ENCODE results near the gene SOCS1.

DNA sequence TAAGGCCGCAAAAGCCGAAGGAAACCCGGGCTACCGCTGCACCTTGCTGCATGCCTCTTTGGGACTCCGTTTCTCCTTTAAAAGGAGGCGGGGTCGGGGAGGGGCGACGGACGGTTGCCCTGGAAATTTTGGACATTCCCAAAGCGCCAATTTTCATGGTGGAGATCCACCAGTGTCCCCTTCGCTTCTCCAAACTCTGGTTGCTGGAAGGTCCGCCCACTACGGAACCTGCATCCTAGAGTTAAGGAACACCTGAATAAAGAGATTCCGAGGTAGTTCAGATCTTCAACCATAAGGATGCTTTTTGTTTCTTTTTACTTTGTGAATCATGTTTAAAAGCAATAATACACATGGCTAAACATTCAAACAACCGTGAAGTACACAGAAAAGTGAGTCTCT is 458 bp upstream of the DEXI start:
- RRBS = no CpG with 5 or more reads among the region's 16 CpGs

DNA sequence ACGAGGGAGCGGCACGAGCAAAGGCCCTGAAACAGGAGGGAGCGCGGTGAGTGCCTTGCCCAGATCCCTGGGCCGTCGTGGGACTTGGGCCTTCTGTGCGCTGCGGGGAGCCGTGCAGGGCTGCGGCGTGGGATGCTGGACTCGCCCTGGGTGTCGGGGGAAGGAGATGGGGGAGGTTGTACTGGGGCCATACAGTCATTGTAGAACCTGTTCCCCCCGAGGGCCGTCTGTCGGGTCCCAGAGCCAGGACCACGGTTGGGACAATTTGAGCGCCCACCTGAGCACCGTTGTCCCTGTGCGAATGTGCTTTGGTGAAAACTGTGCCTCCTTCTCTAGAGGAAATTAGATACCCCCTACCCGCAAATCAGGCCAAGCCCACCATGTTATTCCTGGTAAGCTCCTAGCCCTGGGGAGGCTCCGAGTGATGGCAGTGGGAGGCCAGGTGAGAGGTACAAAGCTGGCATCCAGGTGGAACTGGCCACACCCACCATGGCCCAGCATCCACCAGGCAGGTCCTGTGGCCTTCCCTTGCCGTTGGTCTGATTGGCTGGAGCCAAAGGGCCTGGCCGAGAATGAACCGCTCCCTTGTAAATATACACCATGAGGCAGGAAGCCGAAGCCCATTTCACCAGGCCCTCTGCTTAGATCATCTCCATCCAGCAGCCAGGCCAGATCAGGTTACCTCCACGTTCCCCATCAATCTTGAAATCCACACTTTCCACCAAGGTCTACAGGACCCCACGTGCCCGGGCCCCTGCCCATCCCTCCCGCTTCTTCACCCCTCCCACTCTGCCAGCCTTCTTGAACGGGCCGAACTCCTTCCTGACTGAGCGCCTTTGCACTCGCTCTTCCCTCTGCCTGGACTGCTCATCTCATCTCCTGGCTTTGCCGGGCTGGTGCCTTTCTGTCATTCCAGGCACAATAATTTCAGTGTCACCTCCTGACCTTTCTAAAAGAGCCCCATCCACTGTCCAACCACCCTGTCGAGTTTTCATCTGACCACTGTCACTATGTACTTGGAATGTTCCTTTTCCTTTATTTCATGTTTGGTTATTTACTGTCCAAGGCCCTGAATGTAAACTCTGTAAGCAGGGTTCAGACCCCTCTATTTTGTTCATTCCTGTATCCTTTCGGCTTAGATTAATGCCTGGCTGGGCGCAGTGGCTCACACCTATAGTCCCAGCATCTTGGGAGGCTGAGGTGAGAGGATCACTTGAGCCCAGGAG is 5.9 kb downstream of the SOCS1 start:
- RRBS = no CpG with 5 or more reads among the region's 39 CpGs

DNA sequence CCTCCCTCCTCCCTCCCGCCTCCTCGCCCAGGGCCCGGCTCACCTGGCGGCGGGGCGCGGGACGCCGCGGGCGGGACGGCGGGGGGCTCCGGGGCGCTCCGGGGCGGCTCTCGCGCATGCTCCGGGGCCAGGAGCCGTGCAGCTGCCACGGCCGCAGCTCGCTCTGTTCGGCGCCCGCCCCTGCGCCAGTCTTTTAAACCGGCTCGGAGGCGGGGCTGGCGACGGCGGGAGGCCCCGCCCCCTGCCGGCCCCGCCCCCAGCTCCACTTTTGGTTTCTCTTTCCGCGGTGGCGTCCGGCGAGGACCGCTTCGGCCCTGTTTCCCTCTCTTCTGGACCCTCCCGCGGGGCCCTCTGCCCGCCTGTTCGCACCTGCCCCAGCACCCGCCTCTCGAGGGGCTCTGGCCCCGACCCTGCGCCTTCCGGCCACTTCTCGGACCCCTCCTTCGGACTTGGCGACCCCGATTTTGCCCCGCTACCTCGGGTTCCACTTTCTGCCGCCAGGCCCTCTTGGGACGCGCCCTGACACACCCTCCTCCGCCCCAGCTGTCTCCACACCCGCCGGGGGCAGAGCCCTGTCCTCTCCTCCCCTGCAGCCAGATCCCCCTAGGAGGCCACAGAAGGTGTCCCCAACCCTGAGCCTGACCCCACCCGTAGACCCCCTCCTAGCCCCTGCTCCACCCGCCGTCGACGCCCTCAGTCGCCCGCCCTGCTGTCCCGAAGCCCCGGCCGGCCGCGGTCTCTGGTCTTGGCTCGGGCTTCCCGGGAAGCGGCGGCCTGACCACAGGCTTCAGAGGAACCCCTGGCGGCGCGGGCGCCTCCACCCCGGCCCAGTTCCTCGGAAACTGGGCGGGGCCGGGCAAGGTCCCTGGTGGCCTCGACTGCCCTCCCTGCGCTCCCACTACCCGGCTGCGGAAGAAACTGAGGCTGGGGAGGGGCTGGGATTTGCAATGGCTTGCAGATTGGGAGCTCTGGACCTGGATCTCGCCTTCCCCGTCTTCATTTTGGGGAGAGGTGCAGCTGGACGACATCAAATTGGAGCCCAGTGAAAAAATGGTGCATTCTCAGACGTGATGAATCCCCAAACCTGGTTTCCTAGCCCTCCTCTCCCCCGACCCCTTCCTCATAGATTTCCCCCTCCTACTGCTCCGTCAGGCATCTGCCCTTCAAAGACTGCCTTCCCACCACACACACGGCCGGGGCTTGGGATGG is at the start of gene SOCS1:
Gene SOCS1, minus strand, starts transcription at position 169 of the 1,209 bp plus-strand sequence.
- RRBS = 3% methylated on average over 45 of the region's 101 CpGs

DNA sequence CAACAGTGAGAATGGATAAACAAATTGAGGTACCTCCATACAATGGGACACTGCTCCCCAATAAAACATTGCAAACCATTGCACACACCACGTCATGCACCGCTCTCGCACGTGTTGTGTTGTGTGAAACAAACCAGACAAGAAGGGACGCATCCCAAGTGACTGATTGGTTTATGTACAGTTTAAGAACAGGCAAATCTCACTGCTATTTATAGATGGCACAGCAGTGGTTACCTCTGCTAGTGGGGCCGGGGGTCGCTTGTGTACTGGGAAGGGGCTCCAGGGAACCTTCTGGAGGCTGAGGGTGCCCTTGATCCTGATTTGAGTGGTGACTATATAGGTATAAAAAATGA is 16.0 kb upstream of the PRM1 start:
- RRBS = no CpG with 5 or more reads among the region's 7 CpGs

DNA sequence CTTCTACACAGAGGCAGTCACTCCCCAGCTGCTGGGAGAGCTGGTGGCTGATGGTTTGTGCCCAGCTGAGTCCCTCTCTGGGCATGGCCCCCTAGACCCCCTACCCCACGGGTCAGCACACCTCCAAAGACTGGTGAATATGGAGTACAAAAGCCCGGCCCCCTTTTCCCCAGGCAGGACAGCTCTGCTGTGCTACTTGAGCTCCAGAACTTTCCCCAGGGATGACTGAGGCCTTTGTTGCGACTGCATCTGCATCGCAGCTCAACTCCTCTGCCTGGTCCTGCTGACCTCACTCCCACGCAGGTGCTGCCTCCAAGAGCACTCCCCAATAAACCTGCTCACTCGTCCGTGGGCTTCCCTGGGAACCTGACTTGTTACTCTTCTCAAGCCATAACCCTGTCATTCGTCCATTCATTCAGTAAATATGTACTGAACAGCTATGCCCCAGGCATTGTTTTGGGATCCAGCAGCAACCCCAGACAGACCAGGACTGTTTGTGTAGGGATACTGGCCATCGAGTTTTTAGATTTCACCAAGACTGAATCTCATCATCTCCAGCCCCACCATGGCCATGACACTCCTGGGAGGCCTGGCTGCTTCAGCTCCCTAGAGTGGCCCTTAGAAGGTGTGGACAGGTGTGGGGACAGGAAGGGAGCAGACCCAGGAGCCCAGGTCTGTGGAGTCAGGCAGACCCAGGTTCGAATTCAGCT is 11.5 kb upstream of the RMI2 start:
- RRBS = no CpG with 5 or more reads among the region's 10 CpGs

DNA sequence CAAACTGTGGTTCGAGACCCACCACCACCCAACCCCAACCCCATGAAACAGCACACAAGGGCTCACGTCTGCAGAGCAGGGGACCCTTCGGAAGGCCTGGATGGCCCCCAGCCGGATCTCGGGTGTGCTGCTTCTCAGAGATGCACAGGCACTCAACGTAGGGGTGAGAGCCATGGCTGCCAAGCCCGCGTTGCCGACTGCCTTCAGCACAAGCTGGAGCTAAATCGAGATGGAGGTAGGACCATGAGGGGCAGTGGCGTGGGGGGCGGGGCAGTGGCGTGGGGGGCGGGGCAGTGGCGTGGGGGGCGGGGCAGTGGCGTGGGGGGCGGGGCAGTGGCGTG is 33.5 kb downstream of the ENSG00000188897 start:
- RRBS = no CpG with 5 or more reads among the region's 19 CpGs

DNA sequence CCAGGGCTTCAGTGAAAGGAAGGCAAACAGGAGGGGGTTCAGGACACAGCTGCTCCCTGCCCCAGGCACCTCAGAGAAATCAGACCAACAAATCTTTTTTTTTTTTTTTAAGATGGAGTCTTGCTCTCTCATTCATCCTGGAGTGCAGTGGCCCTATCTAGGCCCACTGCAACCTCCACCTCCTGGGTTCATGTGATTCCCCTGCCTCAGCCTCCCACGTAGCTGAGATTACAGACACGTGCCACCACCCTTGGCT is 31.8 kb downstream of the ENSG00000188897 start:
- RRBS = no CpG with 5 or more reads among the region's 2 CpGs

DNA sequence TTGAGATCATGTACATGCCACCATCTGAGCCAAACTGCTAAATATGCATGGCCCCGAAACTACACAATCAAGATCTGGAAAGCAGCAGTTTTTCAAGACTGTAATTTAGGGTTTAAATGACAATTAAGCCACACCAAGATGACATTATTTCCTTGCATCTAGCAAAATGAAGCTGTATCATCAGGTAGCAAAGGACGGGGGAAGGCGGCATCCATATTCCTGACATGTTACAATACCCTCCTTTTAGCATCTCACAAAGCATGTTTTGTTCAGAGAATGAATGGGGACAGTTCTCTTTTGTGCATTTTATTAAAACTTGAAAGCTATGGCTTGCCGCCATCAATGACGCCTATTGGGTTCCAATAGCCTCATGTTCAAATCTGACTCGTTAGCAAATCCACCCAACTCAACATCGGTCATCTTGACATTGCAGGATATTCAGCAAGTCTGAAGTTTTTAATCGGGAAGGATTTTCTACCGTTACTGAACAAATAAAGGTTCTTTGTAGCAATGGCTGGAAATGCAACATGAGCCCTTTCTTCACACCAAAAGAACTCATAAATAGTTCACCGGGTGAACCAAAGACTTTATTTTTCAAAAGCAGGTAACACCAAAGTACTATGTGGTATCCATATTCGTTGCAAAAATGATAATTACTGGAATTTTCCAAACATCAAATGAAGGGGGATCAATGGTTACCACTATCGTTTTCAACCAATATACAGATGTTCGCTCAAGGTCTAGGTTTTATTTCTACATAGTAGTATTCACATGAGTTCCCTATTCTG is 20.6 kb upstream of the ENSG00000188897 start:
- RRBS = no CpG with 5 or more reads among the region's 13 CpGs

DNA sequence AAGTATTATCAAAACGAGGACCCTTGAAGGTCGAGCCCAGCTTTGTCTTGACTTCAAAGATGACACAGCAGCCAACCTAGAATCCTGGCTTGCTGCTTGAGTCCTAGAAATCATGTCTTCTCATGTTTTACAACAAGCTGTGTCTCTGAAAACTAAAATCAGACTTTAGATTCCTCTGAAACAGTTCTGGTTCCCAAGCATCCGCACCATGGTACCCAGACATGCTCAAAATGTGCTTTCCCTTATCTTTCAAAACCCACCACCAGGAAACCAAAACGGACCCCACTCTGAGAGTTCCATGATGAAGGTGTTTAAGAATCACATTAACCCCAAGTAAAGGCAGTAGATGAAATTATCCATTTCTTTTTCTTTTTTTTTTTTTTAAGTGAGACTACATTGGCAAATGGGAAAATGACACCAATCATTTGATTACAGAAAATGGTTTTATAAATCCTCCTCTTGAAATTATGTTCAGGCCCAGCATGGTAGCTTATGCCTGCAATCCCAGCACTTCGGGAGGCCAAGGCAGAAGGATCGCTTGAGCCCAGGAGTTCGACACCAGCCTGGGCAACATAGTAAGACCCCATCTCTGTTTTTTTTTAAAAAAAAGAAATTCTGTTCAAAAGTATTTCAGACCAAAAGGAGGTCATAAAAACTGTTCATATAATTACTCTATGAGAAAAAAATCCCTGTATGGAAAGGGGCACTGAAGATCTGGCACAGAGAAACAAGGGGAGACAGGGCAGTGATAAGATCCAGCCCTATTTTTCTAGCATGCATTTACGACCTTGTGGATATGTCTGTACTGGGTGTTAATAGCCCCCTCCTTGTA is 21.4 kb upstream of the ENSG00000188897 start:
- RRBS = no CpG with 5 or more reads among the region's 8 CpGs

DNA sequence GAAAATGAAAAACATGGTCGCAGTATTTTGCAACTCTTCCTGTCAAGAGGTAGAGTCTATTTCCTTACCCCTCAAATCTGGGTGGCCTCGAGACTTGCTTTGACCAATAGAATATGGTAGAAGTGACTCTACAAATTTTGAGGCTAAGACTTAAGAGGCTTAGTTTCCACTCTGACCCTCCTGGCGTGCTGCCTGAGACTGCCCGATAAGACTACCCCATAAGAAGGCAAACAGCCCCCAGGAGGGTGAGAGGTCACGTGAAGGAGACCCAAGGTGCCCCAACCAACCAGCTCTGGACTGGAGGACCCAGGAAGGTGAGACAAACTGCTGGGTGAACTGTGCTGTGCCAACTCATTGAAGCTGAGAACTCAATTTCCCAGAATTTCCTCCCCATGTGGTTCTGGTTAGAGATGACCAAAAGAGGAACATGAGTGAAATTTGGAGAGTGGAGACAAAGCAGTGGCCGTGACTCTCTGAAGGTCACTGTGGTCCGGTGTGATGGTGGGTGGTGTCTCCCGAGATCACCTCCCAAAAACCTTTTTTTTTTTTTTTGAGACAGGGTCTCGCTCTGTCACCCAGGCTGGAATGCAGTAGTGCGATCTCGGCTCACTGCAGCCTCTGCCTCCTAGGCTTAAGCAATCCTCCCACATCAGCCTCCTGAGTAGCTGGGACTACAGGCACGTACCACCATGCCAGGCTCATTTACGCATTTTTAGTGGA is 38.2 kb upstream of the LITAF start:
- RRBS = no CpG with 5 or more reads among the region's 13 CpGs

DNA sequence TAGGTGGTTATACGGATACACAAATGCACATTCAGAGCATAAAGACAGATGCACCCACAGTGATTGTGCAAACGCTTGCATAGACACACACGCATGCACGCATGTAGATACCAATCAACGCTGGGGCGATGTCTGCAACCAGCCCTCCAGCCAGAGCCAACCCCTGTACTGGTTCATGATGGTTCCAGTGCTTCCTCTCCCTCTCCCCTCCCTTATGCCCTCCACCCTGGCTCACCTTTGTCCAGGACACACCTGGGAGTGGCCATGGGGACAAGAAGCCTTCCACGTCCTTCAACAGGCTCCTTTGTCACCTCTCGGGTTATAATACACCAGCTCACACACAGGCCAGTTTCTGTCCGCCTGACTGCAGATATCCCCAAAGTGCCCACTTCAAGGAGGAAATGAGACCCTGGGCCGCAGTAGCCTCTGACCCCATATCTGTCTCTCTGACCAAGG is 33.0 kb upstream of the SNN start:
- RRBS = no CpG with 5 or more reads among the region's 10 CpGs

GRCh38 chr16:11706180-11707124 is 36.2 kb downstream of the TXNDC11 start:
- RRBS = no CpG with 5 or more reads among the region's 8 CpGs

DNA sequence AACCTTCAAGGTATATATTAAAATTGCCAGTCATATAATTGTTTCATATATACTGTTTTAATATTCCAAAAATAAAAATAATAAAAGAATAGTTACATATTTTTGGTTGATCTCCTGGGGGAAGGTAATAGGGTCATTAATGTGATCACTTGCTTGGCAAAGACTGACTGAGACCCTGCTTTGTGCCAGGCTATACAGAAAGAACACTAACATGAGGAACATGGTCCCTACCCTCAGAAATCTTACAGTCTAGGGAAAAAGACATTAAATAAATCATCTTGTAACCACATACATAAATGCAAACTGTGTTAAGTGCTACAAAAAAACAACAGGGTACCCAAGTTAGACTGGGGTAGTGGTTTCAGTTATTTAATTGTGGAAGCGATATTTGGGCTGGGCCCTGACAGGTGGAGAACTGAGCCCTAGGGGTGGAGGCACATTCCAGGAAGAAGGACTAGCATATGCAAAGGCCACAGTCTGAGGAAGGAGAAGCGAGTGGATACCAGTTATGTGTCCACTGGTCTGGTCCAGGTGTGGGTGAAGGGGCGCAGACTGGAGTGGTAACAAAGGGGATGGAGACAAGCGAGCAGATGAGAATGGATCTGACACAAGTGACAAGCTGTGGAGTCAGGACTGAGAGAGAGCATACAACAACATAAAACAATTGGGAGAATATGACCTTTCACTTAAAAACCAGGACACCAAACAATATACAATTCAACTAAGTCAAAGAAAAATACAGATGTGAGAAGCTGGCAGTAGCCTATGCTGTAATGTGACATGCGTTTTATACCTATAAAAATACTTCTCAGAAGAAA is 22.9 kb downstream of the TXNDC11 start:
- RRBS = no CpG with 5 or more reads among the region's 5 CpGs

DNA sequence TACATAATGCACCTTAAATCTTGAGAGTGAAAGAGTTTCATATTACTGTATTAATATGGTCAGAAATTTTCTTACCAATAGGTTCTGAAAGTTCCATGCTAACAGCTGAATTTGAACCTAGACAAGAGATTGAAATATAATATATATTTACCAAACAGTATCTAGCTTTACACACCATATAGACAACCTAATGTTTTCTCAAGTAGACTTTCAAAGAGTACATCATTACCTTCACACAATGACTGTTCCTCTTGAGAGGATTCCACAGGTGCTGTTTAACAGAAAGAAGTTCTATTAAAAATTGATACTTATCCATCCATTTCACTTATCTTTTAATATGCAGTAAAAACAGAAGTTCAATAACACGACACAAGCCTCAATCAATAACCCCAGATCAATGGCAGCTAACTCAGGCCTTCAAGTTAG is 18.0 kb downstream of the GSPT1 start:
- RRBS = no CpG with 5 or more reads among the region's 1 CpG

DNA sequence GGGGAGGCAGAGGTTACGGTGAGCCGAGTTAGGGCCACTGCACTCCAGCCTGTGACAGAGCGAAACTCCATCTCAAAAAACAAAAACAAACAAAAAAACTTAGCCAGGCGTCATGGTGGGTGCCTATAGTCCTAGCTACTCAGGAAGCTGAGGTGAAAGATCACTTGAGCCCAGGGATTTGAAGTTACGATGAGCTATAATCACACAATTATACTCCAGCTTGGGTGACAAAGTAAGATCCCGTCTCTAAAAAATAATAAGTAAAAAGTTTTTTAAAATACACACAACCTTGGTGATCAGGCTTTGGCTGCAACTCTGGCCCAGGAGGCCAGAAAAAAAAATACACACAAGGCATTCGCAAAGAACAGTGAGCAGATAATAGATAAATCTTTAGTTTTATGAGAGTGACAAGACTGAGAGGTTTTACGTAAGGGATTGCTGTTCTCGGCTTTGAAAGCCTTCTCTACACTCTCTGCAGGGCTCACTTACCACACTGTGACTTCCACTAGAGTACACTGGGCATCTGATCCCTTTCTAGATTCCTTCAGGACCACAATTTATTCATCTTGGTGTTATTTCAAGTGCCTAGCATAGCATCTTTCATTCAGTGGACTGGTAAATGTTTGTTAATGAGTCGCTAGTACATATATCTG is 5.8 kb downstream of the GSPT1 start:
- RRBS = no CpG with 5 or more reads among the region's 10 CpGs

DNA sequence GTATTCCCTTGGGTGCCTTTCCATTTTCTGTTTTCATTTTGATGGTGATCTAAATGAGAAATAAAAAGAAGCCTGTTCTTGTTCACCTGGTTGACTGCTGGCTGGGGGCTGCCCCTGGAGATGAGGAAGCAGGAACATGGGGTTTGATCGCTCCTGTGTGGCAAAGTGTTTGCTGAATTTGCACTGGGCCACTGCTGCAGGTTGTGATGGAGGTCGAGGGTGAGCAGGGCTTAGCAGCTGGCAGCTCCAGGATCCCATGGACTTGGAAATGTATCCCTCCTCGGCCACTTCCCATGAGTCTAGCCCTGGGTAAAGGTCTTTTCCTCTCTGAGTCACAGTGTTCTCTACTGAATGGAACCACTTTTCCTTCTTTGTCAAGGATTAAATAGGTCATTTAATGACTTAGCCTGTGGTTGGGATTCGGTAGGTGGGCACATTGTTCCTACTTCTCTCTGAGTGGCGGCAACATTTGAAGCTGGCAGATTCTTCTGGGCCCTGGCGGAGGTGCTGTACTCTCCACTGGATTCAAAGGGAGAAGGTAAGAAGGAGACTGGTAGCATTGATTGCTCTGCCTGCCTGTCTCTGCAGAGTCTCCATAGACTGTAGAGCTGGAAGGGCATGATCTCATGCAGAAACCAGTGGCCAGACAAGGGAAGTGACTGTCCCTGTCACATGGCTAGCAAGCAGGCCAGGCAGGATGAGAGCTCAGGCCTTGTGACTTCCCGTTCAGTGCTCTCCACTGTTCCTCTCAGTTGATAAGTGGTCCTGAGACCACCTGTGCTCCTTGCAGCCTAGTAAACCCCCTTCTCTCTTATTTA is 17.9 kb downstream of the SNX29 start:
- RRBS = no CpG with 5 or more reads among the region's 7 CpGs

DNA sequence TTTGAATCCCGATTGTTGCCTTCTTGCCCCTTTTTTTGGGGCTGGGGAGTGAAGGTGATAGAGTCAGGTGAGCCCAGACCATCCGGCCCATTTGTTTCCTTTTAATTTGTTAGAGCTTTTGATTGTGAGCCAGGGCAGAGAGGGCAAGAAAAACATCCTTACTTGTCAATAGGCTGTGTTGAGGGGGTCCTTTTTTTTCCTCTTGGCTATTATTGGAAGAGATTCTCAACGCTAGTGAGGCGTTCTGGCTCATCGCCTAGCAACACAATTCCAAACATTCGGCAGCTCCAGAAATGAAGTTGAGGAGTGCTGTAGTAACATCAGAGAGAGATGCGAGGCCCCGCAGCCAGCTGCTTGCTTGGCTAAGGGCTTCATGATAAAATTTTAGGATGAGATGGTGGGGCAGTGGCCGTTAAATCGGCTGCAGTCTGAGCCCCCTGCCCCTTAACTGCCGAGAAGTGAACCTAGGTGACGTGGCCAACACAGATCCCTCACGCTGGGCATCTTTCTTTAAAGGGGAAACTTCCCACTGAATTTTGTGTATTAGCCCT is 119.2 kb downstream of the SNX29 start:
- RRBS = no CpG with 5 or more reads among the region's 13 CpGs

DNA sequence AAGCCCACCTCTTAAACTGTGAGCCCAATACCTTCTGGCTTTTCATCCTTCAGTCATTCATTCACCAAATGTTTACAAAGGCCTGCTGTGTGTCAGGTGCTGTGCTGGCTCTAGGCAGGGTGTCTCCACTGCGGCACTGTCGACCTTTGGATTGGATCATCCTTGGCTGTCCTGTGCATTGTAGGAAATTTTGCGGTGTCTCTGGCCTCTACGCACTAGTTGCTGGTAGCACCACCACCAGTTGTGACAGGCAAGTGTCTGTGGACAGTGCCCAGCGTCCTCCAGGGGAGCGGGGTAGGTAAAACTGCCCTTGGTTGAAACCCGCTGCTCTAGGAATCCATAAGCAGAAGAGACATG is 123.6 kb downstream of the SNX29 start:
- RRBS = no CpG with 5 or more reads among the region's 7 CpGs

DNA sequence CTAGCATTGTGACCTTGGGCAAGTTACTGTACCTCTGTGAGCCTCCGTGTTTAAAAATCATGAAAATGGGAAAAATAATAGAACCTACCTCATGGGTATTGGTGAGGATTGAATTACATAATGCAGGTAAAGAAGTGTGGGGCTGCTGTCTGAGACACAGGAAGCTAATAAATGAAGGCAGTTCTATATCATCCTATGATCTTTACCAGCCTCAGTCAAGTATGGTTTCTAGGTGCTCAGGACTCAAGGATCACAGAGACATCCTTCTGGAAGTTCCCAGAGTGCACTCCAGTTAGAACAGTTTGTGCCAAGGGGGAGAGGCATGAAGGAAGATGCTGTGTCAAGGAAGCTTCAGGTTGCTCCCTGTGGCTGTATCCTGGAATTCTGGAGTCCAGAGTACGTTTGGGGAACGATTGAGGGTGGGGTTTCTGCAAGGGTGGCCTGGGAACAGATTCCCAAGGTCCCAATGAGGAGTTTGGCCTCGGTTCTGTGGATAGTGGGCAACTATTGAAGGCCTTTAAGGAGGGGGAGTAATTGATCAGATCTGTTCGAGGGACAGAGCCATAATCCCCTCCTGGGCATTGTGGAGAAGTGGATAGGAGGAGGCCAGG is 173.2 kb downstream of the SNX29 start:
- RRBS = no CpG with 5 or more reads among the region's 5 CpGs

- RRBS = no CpG with 5 or more reads among the region's 11 CpGs
Observed at GRCh38 chr16:12167688-12168359, 191.3 kb downstream of the SNX29 start.